Measurements from ENCODE around the genes INSL3, PIK3R2, MPV17L2, RAB3A, IQCN and LRRC25.

DNA sequence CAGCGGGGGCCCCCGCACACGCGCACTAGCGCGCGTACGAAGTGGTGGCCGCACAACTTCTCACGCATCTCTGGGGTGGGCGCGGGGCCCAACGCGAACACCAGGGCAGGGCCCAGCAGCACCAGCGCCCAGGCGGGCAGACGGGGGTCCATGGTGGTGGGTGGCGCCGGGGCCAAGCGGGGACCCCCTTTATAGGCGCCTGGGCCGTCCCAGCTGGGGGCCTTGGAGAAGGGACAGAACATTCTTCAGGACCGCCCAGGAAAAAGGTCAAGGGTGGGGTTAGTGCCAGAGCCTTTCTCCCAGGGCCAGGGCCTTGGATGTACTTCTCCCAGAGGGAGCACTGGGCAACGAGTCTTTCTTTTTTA is at the start of gene INSL3:
Gene INSL3 (minus strand): TSS at position 165 of the 365 bp plus-strand sequence.
- RAMPAGE, total RNA, result no peak

DNA sequence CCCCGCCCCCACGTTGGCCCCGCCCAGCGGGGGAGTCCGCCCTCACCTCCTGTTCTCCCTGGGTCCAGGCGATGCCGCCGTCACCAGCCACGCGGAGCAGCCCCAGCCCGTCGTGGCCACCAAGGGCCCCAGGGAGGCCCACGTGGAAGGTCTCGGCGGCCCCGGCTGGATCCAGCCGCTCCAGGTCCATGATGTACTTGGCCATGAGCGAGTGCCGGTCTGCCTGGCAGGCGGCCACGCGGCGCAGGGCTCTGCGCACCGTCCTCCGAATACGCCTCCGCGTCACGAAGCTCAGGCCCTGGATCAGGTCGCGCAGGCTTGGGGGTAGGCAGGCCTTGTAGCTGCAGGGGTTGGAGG is 5.5 kb downstream of the JAK3 start:
- RAMPAGE, total RNA, result no peak

DNA sequence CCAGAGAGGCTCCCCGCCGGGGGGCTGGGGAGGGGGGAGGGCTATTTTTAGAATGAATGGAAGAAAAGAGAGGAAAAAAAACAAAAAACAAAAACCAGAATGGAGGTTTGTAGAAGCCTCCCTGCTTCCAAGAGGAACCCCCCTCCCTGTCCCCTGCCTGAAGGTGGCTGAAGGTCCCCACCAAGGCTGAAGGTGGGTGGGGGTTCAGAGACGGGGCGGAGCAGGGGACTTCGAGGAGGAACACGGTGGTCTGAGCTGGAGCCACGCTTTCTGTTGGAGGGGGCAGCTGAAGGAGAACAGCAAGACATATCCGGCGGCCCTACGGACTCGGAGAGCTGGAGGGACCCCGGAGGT is 15.9 kb upstream of the KCNN1 start:
- RAMPAGE, total RNA, result no peak

GRCh38 chr19:18020038-18020763 is 12.2 kb downstream of the ARRDC2 start:
- RAMPAGE, total RNA, result no peak

DNA sequence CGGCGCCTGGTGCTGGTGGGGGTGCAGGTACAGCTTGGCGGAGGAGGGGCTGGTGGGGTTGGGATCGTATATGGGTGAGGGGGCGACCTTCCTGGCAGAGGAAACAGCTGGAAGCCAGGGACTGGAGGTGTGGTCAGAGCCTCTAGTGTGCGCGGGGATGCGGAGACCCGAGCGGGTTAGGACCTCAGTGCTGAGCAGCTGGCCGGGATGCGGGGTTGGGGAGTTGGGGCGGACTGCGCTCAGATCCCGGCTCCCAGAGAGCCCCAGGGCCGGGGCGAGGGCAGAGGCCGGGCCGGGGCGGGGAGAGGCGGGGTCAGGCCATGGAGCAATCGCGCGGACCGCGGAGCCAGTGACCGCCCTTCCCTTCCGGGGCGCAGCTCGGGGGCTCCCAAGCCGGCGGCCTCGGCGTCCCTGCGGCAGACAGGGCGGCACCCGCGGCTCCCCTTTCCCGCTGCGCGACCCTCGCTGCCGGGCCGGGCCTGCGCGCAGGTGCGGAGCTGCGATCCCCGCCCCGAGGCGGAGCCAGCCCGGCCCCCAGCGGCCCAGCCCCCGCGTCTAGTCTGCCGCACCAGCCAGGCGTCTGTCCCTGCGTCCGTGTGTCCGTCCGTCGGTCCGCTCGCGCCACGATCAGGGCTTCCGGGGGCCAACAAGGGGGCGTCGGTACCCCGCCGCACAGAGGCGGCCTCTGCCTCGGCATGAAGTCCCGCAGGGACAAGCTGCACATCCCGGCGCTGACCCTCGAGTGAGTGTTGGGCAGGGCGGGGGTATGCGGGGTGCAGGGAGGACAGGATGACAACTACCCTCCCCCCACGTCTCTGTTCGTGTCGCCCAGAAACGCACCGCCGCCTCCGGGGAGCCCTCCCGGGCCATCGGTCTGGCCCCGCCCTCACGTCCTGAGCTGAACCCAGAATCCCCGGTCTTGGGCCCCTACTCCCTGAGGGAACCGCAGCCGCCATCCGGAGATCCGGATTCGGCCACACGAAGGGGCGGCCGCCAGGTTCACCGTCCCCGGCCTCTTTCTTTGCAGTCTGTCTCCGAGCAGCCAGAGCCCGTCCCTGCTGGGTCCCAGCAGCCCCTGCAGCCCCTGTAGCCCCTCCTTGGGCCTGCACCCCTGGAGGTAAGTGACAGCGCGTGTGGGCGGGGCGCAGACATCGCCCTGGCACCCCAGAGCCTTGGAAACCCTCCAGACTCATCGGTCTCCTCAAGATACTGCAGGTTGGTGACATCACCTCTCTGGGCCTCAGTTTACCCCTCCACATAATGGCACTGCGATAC is 12.5 kb downstream of the MAST3 start:
- RAMPAGE, total RNA, result no peak

GRCh38 chr19:18119075-18120220 is 21.9 kb downstream of the MAST3 start:
- RAMPAGE, total RNA, result no peak

GRCh38 chr19:18147671-18148017 is 5.3 kb upstream of the PIK3R2 start:
- RAMPAGE, total RNA, result no peak

DNA sequence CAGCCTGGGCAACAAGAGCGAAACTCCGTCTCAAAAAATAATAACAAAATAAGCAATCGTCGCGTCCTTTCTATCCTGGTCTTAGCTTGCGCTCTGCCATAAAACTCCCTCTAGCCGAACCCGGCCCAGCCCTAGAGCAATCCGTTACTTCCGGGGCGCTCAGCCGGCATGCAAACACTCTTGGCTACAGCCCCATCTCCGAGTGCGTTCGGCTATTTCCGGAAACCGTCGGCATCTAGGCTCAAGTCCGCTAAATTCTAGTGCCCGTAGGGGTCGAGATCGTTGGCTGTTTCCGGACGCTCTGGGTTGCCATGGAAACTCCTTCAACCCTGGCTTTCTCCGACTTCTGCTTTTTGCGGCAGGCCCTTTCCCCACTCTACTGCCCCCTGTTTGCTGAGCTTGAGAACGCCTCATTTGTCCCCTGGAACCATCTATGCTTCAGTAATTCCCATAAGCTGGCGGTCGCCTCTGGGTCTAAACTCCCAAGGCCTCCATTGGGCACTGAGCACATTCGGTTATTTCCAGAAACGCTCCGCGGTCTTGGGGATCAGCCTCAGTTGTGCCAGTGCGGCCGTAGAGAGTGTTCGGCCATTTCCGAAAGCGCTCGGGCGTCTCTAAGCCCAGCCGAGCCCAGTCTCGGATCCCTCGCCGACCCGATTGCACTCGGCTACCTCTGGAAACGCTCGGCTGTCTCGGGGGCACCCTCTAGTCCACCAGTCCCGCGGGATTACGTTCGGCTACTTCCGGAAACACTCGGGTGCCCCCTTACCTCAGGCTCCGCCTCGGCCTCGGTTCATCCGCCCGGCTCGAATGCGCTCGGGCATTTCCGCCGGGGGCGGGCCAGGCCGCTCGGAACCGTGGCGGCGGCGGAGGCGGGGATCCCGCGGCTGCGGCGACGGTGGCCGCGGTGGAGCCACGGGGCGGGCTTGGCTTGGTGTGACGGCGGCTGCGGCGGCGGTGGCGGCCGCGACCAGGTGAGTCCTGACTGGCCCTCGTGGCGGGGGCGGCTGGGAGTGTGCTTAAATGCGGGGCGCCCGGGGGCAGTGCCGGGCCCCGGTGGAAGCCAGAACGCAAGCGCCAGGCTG is at the start of gene PIK3R2:
Gene PIK3R2 (plus strand): TSS at position 843 of the 1,085 bp plus-strand sequence.
- RAMPAGE, total RNA, result no peak

DNA sequence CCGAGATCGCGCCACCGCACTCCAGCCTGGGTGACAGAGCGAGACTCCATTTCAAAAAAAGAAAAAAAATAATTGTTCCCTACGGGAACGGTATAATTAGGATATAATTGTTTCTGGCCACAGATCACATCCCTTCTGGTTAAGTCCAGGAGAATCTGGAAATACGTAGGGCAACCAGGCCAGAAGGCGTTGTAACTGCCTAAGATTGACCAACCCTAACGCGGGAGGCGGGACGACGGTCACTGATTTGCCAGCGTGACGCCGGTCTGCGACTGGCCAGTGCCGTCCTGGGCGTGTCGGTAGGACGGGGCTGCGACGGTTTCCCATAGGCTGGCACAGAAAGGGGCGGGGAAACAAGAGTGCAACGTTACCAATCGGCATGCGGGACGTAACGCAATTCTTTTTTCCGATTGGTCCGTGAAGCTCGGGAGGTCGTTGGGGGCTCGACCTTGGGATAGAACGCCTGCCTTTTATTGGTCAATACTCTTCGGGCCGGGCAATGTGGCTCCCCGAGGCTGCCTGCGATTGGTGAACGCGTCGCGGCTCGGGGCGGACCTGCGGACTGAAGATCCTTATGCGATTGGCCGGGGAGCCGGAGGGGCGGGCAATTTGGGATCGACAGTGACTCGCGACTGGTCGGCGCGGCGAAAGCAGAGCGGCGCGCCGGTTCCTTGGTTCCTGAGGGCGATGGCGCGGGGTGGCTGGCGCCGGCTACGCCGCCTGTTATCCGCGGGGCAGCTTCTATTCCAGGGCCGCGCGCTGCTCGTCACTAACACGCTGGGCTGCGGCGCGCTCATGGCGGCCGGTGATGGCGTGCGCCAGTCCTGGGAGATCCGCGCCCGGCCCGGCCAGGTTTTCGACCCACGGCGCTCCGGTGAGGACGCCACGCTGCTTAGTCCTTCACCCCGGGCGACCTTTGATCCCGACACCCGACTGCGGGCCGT is at the start of gene MPV17L2:
Gene MPV17L2 (plus strand): TSS at position 624 of the 944 bp plus-strand sequence.
- RAMPAGE, total RNA, result start-site peak on the plus strand centred at position 636 of the sequence, 25 bp wide, 86 and 54 reads in 2 replicates

DNA sequence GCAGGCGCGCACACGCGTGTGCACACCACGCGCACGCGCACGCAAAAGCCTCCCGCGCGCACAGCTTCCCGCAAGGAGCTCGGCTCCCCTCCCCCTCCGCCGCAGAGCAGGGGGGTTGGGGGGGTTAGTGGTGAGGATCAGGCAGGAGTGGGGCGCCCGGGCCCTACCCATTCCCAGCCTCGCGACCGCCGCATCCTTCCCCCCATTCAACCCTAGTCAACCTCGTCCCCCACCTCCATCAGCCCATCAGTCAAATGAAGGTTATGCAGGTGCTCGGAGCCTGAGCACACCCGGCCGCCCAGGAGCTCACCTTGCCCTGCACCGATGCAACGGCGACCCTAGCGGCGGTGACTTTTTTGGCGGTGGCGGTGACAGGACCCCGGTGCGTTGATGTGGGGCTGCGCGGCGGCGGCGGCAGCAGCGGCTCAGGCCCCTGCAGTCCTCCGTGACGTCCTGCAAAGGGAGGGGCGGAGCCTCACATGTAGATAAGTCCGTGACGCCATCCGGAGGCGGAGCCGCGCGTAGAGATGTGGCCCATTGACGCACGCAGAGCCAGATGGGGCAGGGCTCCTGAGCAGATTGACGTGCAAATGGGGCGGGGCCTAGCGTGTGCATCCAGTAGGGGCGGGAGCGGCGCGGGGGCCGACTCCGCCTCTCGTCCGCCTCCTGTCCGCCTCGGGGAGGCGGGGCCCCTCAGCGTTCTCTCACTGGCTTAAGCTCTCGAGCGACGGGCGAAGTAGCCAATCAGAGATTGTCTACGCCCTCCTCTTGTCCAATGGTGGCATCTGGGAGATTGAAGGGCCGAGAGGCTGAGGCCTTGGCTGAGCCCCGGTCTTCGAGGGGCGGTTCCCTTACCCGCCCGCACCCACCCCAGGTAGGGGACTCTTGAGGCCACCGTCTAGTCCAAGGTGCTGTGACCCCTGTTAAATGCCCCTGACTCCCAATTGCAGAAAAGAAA is at the start of gene RAB3A:
Gene RAB3A (minus strand): TSS at position 457 of the 958 bp plus-strand sequence.
- RAMPAGE, total RNA, result start-site peak on the minus strand centred at position 457 of the sequence, 14 bp wide, 10 and 7 reads in 2 replicates

- RAMPAGE, total RNA, result no peak
Measured at GRCh38 chr19:18220302-18220508, 6.0 kb downstream of the PDE4C start.

DNA sequence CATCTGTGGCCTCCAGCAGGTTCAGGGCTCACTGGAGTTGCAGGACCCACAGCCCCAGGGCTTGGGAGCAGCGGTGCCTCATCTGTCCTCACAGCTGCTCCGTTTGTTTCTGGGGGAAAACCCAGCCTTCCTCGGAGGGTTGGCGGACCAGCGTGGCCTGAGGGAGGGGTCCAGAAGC is 19.4 kb downstream of the IQCN start:
- RAMPAGE, total RNA, result no peak

DNA sequence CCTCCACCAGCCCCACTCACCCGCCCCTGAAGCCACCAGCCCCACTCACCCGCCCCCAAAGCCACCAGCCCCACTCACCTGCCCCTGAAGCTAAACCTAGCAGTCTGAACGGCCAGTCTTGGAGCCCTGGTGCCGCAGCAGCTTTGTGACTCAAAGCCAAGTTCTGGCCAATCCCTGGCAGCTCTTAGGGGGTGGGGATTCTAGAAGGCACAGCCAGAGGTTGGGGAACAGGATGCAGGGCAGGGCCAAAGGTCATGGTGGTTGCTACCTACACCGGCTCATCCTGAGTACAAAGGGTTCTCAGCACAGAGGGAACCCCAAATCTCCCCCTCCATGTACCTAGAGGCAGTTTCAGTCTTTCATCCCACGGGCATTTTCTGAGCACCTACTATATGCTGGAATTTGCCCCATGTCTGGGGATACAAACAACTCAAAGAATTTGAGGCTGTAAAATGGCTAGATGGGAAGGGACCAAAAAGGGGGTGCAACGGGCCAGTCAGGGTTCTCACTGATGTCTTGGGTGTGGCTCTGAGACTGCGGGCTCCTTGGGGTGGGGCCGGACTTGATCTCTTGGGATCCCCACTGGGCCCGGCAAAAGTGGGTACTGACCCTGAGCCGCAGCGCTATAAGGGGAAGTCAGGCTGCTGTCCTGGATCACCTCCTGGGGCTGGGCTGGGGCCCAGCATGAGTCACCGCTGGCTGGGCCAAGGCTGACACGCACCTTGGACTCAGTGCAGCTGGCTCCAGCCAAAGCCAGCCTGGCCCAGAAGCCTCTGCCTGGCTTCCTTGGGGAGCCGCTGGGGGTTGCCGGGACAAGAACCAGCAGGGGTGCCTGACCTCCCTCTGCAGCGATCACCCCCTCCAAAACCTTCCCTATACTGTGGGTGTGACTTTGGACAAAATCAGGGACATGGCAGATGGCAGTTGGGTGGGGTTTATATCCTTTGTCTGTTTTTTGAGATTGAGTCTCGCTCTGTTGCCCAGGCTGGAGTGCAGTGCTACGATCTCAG is at the start of gene IQCN:
Gene IQCN (minus strand): TSS at position 128 of the 1,010 bp plus-strand sequence.
- RAMPAGE, total RNA, result no peak

DNA sequence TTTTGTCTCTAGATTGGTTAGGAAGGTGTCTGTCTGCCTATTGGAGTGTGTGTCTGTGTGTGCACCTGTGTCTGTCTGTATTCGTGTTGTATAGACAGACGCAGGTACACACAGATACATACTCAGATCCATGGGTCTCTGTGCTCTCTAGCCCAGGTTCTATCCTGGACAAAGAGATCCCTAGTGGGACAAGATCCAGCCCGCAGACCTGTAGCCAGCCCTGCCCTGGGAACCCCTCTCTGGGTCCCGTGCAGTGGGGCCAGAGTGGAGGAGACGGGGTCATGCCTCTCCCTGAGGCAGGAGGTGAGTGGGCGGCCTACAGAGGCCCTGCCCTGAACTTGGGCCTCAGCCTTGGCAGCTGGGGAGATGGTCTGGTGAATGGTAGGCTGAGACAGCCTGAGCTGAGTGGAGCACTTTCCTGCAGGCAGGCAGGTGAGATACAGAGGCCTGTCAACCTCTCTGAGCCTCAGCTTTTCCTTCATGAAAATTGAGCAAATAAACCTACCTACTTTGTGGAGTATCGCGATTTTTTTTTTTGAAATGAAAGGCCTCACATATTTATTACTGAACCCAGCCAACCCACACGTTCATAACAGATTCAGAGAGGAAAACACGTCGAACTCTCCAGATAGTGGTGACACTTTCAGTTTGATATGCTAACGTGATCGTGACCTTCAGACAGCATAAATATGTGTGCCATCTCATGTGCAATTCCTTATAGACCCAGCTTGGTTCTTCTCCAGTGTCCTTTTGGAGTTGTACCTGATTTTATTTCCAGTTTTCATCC is 3.4 kb upstream of the JUND start:
- RAMPAGE, total RNA, result no peak

DNA sequence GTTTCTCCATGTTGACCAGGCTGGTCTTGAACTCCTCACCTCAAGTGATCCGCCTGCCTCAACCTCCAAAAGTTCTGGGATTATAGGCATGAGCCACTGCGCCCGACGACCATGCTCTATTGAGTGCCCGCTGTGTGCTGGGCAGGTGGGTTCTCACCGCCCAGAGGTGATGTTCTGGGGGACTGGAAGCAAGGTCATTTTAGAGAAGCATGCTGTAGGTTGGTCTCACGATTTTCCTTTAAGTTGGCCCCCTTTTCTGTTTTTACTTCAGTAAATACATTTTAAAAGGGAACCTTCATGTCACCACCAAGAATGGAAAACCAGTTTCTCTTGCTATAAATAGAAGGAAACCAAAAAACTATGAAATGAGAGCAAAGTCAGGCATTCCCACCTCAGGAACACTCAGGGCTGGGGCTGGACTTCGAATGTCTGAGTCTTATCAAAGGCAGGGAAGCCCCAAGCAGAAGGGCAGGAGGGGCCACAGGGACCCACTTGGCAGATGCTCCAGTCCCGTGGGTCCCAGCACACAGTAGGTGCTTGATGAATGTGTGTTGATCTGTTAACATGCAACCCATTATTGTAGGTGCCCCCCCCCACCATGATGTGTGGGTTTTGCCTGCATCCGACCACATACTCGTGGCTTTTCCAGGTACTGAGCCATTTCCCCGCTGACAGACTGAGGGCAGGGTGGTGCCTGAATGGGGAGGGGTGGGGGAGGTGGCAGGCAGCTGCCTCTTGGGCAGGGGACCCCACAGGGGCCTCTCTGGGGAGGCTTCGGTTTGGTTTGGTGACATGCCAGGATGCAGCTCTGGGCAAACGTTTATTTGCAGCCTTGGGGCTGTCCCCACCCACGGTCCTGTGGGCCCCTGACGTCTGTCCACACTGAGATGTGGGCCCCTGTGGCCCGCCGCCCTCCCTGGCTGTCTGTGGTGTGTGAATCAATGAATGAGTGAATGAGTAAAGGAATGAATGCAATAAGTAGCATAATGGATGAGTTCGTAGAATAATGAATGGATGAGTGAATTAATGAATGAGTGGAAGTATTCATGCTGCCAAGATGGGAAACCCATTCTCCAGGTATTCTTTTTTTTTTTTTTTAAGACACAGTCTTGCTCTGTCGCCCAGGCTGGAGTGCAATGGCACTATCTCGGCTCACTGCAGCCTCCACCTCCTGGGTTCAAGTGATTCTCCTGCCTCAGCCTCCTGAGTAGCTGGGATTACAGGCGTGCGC is 8.8 kb upstream of the JUND start:
- RAMPAGE, total RNA, result no peak

DNA sequence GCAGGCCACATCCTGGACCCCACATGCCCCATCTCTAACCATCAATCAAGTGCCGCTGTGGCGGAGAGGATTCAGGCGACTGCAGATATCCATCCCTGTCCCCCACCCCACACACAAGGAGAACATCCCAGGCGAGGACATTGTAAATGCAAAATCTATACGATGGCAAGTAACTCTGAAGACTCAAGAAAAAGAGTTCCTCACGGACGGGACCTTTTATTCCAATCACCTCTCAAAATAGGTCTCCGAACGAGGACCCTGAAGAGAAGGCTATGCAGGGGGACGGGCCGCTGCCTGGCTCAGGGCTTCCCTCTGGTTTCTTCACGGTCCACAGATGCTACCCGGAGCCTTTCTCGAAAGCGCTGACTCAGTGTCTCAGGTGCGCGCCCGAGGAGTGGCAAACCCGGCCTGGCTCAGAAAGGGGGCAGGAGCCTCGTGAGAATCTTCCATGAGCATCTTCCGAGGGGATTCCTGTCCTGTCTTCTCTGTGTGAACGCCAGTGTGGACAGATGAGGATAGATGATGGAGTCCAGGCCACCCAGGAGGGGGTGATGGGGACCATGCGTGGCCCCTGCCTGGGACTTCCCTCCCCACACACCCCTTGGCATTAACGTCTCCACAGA is 16.7 kb downstream of the LSM4 start:
- RAMPAGE, total RNA, result no peak

DNA sequence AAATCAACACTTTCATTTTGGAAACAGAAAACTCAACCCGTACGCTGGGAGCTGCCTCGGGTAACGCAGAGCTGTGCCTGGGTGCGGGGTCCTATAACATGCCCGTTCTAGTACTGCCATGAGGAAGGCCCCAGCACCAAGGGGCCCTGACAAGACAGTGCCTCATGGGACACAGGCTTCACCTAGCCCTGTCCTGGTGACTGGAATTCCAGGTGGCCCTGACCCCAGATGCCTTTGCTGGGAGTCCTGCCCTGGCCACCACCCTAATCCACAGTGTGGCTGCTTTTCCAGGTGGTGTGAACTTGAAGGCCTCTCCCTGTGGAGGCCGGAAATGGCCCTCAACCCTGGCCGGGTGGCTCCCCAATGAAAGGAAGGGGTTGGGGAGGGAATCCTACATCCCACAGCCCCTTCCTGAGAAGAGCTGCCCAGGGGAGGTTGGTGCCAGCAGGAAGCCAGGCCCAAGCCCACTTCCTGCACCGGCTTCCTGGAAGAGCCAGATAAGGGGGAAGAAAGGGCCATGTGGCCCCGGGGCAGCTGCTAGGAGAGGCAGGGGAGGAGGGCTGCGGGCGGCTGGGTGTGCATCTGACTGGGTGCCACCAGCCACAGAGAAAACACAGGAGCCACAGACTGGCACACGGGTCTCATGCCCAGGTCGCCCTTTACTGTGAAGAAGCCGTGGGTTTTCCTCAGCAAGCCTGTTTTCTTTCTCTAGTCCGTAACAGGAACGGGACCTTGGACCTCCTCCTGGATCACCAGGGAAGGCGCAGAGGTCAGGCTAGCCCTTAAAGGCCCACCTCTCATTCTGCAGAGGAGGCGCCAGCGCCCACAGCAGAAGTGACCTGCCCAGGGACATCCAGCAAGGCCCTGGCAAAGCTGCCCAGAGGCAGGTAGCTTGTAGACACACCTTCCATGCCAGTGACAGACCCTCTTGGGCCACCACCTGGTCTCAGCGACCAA is 4.7 kb downstream of the LSM4 start:
- RAMPAGE, total RNA, result no peak

GRCh38 chr19:18389435-18389945 is 3.5 kb downstream of the GDF15 start:
- RAMPAGE, total RNA, result no peak

GRCh38 chr19:18397533-18398095 is at the start of gene LRRC25:
Gene LRRC25, minus strand, starts transcription at chr19:18397622.
- RAMPAGE, total RNA, result no peak

- RAMPAGE, total RNA, result no peak
Measured at GRCh38 chr19:18402399-18403464, 5.3 kb upstream of the LRRC25 start.